ENCODE data around the genes WDR20 and ANKRD9.

DNA sequence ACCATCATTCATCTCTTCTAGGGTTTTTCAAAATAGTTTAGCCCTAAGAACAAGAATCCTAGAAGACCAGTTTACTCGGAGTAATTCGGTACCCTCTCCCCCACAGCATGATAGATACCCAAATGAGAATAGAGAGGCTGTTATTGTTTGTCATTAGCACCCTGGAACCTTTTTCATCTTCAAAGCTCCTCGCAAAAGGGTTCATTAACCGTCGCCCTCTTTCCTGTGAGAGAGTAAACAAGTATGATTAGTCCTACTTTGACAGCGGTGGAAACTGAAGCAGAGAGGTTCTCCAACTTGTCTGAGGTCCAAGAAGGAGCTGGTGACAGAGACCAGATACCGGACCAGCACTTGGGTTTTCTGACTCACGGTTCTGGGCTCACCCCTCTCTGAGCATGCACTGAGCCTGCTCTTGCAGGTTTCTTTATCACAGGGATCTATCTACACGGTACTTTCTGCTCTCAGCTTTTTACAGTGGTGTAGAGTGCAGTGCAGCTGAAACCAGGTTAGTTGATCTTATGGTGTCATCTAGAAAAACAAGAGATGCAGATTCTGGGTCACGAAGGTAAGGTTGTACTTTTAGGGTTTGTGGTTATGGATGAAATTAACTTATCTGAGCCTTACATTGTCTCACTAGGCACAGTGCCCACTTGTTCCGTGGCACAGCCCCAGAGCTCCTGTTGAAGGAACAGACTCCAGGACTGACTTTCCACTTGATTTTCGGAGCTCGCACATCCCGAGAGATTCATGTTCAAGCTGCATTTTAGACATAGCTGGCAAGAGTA is 62.1 kb downstream of the PPP2R5C start:
- PRO-cap, 4 experiments = peak in 1 of 4 experiments; most common plus-strand start position 649 of the sequence (in 1); most common minus-strand start position 518 of the sequence (in 1)
- RAMPAGE, long total RNA, 2 experiments = no peak in any of the 2 experiments

DNA sequence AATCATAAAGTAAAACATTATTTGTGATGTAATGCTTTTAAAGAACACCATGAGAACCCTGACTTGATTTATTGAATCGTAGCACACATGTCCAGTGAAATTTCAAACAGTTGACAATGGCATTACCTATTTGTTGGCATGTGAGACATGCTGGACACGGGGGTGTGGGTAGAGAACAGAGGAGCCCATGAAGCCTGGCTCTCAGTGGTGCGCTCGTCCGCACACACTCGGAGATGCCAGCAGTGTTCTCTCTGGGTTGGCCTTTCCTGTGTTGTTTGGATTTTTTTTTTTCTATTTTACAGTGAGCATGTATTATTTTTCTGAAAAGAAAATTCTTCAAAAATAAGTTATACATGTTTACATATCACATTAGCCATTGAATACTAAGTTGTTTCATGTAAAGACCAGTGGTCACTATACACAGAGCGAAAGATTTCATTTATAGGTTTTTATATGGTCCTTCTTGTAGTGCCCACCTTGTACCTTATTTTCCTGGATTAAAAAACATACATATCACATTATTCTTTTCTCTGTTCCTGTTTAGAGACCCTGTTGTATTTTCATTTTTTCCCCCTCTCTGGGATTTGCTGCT is 78.3 kb downstream of the PPP2R5C start:
- PRO-cap, 4 experiments = no peak in any of the 4 experiments
- RAMPAGE, long total RNA, 2 experiments = no peak in any of the 2 experiments

- PRO-cap, 4 experiments = no peak in any of the 4 experiments
- RAMPAGE, long total RNA, 2 experiments = no peak in any of the 2 experiments
Observed at GRCh38 chr14:101878286-101878791, 86.0 kb upstream of the DYNC1H1 start.

GRCh38 chr14:101953281-101953645 is 11.1 kb upstream of the DYNC1H1 start:
- PRO-cap, 4 experiments = no peak in any of the 4 experiments
- RAMPAGE, long total RNA, 2 experiments = no peak in any of the 2 experiments

DNA sequence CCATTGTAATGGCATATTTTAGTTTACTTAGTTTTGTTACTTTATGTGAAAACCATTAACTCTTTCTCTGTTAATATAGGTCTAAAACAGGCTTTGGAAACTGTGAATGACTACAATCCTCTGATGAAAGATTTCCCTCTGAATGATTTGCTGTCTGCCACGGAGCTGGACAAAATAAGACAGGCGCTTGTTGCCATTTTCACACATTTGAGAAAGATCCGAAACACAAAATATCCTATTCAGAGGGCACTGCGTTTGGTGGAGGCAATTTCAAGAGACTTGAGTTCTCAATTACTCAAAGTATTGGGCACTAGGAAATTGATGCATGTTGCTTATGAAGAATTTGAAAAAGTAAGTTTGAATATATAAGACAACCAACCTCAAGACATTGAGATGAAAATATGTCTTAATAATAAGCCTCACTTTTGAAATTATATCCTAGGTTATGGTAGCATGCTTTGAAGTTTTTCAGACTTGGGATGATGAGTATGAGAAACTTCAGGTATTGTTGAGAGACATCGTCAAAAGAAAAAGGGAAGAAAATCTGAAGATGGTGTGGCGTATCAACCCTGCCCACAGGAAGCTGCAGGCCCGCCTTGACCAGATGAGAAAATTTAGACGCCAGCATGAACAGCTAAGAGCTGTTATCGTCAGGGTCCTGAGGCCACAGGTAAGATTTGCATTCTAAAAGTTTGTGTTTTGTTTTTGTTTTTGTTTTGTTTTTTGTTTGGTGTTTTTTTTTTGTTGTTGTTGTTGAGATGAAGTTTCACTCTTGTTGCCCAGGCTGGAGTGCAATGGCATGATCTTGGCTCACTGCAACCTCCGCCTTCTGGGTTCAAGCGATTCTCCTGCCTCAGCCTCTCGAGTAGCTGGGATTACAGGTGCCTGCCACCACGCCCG is 18.8 kb downstream of the DYNC1H1 start:
- PRO-cap, 4 experiments = no peak in any of the 4 experiments
- RAMPAGE, long total RNA, 2 experiments = start-site peak on the plus strand in 1 of 2 experiments, centred at position 548 of the sequence, 88 reads per replicate

- PRO-cap, 4 experiments = no peak in any of the 4 experiments
- RAMPAGE, long total RNA, 2 experiments = no peak in any of the 2 experiments
Observed at GRCh38 chr14:102004253-102004629, 39.9 kb downstream of the DYNC1H1 start.

- PRO-cap, 4 experiments = peak in 2 of 4 experiments; most common plus-strand start chr14:102039716 (in 2)
- RAMPAGE, long total RNA, 2 experiments = no peak in any of the 2 experiments
Observed at GRCh38 chr14:102039296-102040000, 47.4 kb downstream of the HSP90AA1 start.

- PRO-cap, 4 experiments = peak in 1 of 4 experiments; most common minus-strand start chr14:102079961 (in 1)
- RAMPAGE, long total RNA, 2 experiments = no peak in any of the 2 experiments
Observed at GRCh38 chr14:102079792-102080111, 7.1 kb downstream of the HSP90AA1 start.

GRCh38 chr14:102083453-102084209 is 3.2 kb downstream of the HSP90AA1 start:
- PRO-cap, 4 experiments = peak in 1 of 4 experiments; most common minus-strand start chr14:102083501 (in 1)
- RAMPAGE, long total RNA, 2 experiments = start-site peak on the minus strand in 2 of 2 experiments, at chr14:102083547-102083978 at its widest, 283 to 782 reads per replicate

GRCh38 chr14:102138813-102140092 is at the start of gene WDR20:
WDR20 (plus strand) TSS chr14:102139897.
- PRO-cap, 4 experiments = peak in 4 of 4 experiments; most common plus-strand start chr14:102139897 (in 2); most common minus-strand start chr14:102139356 (in 1)
- RAMPAGE, long total RNA, 2 experiments = start-site peak on the plus strand in 1 of 2 experiments, at chr14:102139909-102139916 at its widest, 272 reads per replicate

- PRO-cap, 4 experiments = no peak in any of the 4 experiments
- RAMPAGE, long total RNA, 2 experiments = no peak in any of the 2 experiments
Observed at GRCh38 chr14:102184578-102185084, 44.9 kb downstream of the WDR20 start.

DNA sequence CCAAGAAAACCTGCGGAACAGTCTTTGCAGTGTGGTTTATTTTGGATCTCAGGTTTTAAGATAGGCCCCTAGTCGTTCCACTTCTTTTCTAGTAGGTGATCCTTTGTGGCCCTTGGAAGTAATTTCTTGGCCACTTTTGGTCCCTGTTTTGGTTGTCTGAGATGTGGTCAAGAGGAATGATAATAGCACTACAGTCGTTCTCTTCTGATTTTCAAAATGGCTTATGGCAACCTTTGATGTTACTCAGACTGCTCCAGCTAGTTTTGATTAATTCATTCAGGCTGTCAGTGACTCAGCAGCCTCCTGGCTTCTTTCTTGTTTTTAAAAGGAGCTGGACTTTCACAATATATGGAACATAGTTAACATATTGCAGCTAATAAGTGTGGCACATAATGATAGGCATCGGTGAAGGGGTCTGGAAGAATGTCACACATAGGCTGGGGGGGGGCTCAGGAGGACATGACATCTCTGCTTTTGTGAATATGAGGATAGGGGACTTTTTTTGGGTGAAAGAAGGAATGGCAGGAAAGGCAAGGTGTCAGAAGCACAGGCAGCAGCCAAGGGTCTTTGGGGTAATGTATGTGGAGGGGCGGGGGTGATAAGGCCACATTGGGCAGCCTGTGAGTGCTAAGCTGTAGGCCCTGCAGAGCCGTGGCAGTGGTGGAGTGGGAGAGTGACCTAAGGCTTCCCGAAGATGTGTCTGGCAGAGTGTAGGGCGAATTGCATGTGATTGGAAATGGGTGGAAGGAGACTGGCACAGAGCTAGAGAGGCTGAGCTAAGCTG is 47.5 kb downstream of the WDR20 start:
- PRO-cap, 4 experiments = no peak in any of the 4 experiments
- RAMPAGE, long total RNA, 2 experiments = no peak in any of the 2 experiments

- PRO-cap, 4 experiments = no peak in any of the 4 experiments
- RAMPAGE, long total RNA, 2 experiments = no peak in any of the 2 experiments
Observed at GRCh38 chr14:102326521-102326984, 7.0 kb downstream of the ZNF839 start.

GRCh38 chr14:102364757-102365253 is 2.1 kb downstream of the TECPR2 start:
- PRO-cap, 4 experiments = no peak in any of the 4 experiments
- RAMPAGE, long total RNA, 2 experiments = no peak in any of the 2 experiments

- PRO-cap, 4 experiments = no peak in any of the 4 experiments
- RAMPAGE, long total RNA, 2 experiments = no peak in any of the 2 experiments
Observed at GRCh38 chr14:102365296-102365704, 2.6 kb downstream of the TECPR2 start.

- PRO-cap, 4 experiments = peak in 4 of 4 experiments; most common minus-strand start chr14:102455449 (in 4)
- RAMPAGE, long total RNA, 2 experiments = no peak in any of the 2 experiments
Observed at GRCh38 chr14:102455381-102455633, 54.3 kb downstream of the ANKRD9 start.

GRCh38 chr14:102509415-102510183 is at the start of gene ANKRD9:
ANKRD9 (minus strand) TSS chr14:102509776.
- PRO-cap, 4 experiments = peak in 4 of 4 experiments; most common plus-strand start chr14:102510055 (in 4); most common minus-strand start chr14:102509804 (in 3)
- RAMPAGE, long total RNA, 2 experiments = no peak in any of the 2 experiments

- PRO-cap, 4 experiments = no peak in any of the 4 experiments
- RAMPAGE, long total RNA, 2 experiments = no peak in any of the 2 experiments
Observed at GRCh38 chr14:102714150-102714750, 63.0 kb upstream of the TRAF3 start.

- PRO-cap, 4 experiments = peak in 3 of 4 experiments; most common minus-strand start chr14:102778307 (in 1)
- RAMPAGE, long total RNA, 2 experiments = no peak in any of the 2 experiments
Observed at GRCh38 chr14:102778251-102778770, 1.1 kb downstream of the TRAF3 start.

- PRO-cap, 4 experiments = peak in 1 of 4 experiments; most common plus-strand start chr14:102799267 (in 1)
- RAMPAGE, long total RNA, 2 experiments = no peak in any of the 2 experiments
Observed at GRCh38 chr14:102798987-102799519, 21.8 kb downstream of the TRAF3 start.

Data from right lobe of liver (tissue), 4 donors.